ENCODE measurements around a stretch of chr2.

DNA sequence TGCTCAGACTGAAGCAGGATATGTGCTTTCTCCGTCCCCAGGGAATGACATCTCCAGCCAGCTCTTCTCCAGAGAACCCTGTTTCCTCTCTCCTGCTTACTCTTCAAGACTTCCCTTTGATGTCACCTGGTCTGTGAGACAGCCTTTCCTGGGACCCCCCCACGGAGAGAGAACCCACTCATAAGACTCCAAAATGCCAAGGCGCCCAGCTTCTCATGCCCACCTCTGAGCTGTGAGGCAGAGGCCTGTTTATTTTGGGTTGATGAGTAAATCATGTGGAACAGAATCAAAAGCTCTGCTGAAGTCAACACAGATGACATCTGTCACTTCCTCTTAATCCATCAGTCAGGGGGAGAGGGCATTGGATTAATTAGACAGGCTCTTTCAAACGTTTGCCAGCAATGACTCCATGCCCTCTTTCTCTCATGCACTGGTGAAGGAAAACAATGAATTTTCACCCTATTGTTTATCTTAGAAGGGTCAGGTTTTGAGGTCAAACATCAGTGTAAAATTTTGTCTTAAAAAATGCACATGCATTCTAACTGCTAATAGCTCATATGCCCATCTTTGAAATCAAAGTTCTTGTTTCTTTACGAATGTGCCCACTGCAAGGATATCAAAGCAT, 184.0 kb downstream of the ACKR3 start:
- PRO-cap = no peak

GRCh38 chr2:236820708-236821084, 251.1 kb downstream of the ACKR3 start:
- PRO-cap = no peak

DNA sequence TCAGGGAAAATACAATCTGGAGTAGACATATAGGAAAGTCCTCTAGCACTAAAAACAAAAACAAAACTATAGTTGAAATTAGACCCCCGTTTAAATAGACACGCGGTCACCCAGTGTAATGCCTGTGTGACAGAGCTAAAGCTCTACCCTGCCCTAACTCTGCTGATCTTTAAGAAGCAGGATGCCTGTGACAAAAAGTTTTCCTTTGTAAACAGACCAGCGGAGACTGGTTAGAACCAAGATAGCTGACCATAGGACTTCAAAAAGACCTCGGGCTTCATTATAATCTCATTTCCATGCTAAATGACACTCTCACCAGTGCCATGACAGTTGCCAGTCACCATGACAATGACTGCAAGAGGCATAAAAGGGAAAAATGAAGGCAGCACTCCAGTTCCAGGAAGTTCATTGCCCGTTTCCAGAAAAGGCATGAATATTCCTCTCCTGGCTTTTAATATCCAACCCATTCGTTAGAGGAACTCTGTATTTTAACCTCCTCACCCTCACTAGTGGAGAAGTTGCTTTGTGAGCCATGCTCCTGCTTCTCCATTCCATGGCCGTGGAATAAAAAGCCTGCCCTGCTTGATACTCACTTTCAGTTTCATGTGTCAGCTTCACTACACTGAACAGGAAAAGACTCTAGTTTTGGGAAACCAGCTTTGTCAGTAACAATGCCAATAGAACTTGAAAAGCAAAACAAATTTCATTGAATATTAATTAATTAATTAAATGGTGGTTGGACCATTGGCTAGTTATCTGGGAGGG, 157.1 kb upstream of the COPS8 start:
- PRO-cap = no peak

- PRO-cap = unidirectional peak, plus-strand start at chr2:236972040
These were observed 113.8 kb upstream of the COPS8 start for GRCh38 chr2:236971858-236972373.

DNA sequence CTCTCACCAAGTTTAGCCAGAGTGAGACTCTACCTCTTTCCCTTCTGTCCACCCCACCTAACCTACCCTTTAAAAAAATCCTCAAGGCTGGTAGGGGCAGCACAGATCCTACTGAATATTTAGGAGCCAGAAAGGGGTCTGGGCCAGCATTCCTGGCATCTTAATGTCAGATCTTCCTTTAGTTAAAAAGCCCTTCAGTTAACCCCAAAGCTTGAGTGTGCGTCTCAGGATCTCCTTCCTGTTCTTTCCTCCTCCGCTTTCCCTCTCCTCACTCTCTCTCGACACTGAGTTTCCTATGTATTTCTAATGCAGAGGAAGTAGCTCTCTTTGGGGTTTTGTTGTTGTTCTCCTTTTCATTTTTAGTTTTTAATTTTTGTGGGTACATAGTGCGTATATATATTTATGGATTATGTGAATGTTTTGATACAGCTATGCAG, 110.0 kb upstream of the COPS8 start:
- PRO-cap = no peak

- PRO-cap = no peak
These were observed 27.6 kb upstream of the COPS8 start for GRCh38 chr2:237057913-237058578.

DNA sequence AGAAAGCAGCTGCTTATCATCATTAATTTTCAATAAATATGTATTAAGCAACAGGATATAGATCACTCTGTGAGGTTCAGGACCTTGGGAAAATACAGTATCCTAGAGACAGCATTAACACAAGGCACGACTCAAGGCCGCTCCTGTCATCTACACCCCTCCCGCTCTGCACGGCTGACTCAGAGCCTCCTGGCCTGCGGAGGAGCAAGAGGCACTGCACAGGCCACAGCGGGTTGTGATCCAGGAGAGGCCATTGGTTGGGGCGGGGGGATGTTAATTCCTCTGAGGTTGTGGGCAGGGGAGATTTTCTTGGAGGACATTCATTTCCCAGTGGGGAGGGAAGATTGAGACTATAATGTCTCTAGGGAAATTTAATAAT, 128.0 kb downstream of the COPS8 start:
- PRO-cap = no peak

DNA sequence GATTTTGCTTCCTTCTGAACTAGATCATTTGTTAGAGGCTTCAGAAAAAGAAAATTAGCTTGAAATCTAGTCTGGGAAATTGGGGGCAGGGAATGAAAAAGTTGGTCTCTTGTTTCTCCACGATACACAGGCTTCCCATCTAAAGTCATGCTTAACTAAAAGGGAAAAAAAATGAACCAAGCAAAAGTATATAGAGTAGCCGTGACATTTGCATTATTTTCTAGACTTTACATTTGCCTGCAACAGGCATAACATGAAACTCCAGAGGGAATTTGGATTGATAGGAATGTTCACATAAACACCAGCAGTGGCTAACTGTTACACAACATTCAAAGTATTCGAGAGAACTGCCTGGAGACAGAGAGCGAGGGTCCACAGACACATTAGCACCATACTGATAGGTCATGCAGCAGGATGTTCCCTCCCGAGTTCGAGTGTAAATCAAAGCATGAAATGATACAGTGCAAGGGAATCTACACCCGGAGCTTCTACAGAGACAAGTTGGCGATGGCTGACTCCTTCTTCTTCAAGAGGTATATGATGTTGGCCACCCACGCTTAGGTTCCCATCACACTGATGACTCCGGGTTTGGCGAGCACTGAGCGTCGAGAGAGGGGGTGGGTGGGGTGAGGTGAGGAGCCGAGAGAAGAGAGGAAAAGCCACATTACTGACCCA, 89.6 kb downstream of the COL6A3 start:
- PRO-cap = no peak

GRCh38 chr2:237340209-237341282, 73.4 kb downstream of the COL6A3 start:
- PRO-cap = no peak

DNA sequence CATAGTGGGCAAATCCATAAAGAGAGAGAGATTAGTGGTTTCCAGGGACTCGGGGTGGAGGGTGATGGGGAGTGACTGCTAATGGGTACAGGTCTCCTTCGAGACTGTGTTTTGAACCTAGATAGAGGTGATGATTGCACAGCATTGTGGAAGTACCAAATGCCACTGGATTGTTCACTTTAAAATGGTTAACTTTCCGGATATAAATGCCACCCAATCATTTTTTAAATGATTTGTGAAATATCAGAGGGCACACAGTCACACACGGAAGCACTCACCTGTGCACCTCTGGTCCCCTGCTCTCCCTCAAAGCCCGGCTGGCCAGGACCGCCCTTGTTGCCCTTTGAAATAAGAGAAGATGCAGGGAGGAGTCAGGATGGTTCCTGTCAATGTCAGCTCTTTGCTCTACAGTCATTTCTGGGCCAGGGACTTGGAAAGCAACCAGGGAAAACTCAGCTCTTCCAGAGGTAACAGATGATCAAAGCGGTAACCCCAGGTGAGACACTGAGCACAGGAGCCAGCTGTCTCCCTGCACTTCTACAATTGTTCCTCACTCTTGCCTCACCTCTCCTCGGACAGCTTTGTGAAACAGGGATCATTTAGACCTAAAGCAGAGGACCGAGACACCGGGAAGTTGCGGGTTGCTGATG, 60.8 kb downstream of the COL6A3 start:
- PRO-cap = no peak

DNA sequence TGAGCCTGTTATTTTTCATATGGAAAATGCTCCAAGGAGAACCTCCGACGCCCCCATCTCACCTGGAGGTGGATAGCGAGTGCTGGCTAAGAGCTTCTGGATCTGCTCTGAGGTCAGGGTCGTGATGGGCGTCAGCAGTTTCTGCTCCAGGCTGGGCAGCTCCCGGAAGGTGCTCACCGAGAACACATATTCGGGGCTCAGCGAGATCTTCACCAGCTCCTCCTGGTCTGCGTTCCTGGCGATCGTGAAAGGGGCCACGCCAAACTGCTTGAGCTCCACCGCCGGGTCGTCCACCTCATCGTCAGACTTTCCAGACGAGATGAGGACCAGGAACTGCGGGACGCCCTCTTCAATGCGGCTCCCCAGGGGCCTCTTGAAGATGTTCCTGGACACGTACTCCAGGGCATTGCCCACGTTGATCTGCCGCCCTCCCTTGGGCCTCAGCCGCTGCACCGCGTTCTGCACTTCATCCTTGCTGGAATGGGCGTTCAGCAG, 42.2 kb downstream of the COL6A3 start:
- PRO-cap = no peak

GRCh38 chr2:237469547-237470023, 17.5 kb upstream of the MLPH start:
- PRO-cap = no peak

GRCh38 chr2:237476108-237476371, 11.0 kb upstream of the MLPH start:
- PRO-cap = no peak

DNA sequence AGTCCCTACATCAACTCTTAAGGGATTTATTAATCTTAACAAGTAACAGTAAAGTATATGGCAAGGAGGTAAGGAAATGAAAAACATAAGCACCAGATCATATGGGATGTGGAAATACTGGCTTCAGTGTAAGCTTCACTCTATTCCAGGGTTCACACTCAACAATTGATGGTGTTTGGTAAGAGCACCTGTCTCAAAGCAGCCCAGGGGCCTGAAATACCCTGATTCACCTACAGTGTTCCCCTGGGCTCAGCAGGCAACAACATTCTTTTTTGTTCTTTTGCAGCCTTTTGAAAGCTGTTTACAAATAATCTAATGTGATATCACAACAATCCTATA, 1.2 kb upstream of the MLPH start:
- PRO-cap = no peak

DNA sequence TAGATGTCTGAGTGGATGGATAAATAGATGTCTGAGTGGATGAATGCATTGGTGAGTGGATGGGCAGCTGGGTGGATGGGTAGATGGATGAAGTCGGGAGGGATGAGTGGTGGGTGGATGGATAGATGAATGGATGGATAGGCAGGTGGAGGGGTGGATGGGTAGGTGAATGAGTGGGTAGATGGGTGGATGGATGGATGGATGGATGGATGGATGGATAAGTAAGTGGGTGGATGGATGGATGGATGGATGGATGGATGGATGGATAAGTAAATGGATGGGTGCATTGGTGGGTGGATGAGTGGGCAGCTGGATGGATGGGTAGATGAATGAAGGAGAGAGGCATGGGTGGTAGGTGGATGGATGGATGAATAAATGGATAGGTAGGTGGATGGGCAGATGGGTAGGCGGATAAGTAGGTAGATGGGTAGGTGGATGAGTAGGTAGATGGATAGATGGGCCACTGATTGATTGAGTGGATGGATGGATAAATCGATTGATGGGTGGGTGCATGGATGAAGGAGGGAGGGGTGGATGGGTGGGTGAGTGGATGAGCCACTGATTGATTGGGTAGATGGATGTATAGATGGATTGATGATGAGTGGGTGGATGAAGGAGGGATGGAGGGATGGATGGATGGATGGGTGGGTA, 30.6 kb downstream of the MLPH start:
- PRO-cap = no peak

DNA sequence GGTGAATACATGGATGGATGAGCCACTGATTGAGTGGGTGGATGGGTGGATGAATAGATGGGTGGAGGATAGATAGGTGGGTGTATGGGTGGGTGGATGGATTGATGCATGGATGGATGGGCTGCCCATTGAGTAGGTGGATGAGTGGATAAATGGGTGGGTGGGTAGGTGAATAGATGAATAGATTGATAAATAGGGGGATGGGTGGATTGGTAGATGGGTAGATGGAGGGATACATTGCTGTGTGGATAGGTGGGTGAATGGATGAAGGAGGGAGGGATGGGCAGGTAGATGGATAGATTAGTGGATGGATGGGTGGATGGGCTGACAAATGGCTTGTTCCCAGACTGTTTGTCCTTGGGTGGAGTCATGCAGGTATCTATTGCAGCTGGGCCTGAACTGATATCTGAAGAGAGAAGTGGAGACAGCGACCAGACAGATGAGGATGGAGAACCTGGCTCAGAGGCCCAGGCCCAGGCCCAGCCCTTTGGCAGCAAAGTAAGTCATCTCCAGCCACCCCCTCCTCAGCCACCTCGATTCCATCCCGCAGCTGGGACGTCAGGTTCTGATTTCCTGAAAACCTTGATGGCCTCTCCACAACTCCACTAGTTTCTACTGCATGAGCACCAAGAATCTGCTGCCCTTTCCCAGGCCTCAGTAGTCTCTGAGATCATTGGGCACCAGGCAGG, 31.2 kb downstream of the MLPH start:
- PRO-cap = no peak

- PRO-cap = no peak
These were observed 33.1 kb downstream of the LRRFIP1 start for GRCh38 chr2:237660547-237660884.

DNA sequence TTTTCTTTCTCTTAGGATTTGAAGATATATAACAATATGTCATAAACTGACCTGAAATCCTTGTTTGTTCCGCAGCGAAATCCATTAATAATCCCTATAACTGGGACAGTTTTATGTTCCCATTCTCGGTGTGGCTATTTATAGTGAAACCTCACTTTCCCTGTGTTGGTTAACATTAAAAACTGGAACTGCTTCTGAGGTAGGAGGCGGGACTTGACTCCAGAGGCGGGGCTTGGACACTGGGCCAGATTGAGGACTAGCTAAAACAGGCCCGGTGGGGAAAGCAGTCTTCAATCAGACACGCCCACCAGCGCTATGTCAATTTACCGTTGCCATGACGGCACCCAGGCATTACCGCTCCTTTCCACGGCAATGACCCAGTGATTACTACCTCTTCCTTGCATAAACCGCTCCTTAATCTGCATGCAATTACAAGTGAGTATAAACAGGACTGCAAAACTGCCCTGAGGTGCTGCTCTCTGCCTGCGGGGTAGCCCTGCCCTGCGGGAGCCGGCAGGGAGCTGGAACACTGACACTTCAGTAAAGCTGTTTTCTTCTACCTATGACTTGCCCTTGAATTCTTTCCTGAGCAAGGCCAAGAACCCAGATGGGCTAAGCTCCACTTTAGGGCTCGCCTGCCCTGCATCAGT, 35.3 kb downstream of the LRRFIP1 start:
- PRO-cap = no peak

DNA sequence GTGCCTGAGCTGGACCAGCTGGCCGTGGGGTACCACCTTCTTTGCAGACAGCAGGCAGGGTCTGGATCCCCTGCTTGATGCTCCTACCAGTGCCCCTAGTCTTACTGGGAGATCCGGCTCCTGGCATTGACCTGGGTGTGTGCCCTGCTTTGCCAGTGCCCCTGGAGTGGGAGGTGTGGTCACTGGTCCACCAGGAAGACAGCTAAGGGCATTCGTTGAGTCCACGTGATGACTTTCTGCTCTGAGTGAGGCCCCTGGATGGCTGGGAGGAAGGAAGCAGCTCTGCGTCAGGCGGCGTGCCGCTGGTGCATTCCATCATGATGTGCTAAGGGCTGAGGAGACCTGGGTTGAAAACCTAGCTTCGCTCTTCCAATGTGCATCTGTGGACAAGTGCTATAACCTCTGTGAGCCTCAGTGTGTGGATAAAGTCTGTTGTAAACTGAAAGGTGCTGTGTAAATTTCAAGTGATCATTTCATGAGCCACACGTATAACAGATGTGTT, 59.5 kb downstream of the LRRFIP1 start:
- PRO-cap = no peak

DNA sequence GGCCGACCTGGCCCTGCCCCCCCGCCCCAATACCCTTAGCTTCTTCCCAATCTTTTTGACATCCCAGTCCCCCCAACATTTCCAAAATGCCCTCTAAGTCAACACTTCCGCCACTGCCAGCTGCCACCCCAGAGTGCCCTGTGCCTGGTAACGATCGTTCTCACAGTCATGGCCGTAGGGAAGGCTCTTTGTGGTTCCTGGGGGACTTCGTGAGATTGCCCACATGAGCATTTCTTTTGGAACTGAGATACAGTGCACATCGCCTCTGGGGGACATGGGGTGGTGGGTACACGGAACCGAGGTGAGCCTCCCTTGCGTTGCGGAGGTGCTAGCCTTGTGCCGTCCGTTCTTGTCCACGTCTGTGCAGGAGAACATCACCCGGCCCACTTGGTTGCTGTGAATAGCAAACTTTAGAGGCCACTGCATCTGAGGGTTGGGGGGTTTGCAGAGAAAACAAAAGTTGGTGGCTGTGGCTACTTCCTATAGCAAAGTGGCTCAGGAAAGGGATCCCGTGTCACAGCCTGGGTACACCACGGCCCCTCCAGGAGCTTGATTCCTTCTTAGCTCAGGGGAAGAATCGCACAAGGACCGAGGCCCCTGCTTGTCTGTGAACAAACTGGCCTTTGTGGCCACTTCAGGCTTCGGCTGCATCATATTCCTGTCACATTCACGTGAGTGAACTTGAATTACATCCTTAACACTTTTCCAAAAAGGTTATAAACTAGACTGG, 72.5 kb downstream of the LRRFIP1 start:
- PRO-cap = no peak